ENCODE measurements around a stretch of chr10.

- PRO-cap, 6 experiments: no peak in any of the 6 experiments
- RAMPAGE, long total RNA, 2 experiments: no peak in any of the 2 experiments
- RRBS: no CpG with 5 or more reads among the region's 19 CpGs
These were observed 35.3 kb downstream of the PITRM1 start for GRCh38 chr10:3137136-3137760.

DNA sequence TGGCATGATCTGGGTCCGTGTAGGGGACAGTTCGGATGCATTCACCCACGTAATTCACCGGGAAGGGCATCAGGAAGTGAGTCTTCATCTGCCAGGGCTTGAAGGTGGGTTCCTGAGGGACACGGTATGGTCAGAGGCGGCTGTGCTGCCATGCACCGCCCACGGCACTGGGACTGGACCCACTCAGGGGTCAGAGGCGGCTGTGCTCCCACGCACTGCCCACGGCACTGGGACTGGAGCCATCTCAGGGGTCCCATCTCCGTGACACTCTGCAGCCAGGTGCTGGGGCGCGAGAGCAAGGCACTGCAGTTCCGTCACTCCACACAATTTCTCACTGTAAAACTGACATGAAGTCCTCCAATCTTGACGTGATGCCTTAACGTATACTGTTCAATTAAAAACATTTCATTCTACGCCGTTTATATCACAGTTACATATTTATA lies 29.2 kb downstream of the PITRM1 start:
- PRO-cap, 6 experiments: no peak in any of the 6 experiments
- RAMPAGE, long total RNA, 2 experiments: no peak in any of the 2 experiments
- RRBS: no CpG with 5 or more reads among the region's 19 CpGs

- PRO-cap, 6 experiments: no peak in any of the 6 experiments
- RAMPAGE, long total RNA, 2 experiments: no peak in any of the 2 experiments
- RRBS: no CpG with 5 or more reads among the region's 11 CpGs
These were observed 745 bp upstream of the PITRM1 start for GRCh38 chr10:3173365-3173689.

- PRO-cap, 6 experiments: no peak in any of the 6 experiments
- RAMPAGE, long total RNA, 2 experiments: no peak in any of the 2 experiments
- RRBS: 93% methylated on average over 4 of the region's 28 CpGs
These were observed 115.3 kb upstream of the PITRM1 start for GRCh38 chr10:3287807-3288410.

- PRO-cap, 6 experiments: peak in 2 of 6 experiments; most common minus-strand start chr10:3485409 (in 2)
- RAMPAGE, long total RNA, 2 experiments: no peak in any of the 2 experiments
- RRBS: no CpG with 5 or more reads among the region's 11 CpGs
These were observed 299.7 kb downstream of the KLF6 start for GRCh38 chr10:3485269-3485801.

DNA sequence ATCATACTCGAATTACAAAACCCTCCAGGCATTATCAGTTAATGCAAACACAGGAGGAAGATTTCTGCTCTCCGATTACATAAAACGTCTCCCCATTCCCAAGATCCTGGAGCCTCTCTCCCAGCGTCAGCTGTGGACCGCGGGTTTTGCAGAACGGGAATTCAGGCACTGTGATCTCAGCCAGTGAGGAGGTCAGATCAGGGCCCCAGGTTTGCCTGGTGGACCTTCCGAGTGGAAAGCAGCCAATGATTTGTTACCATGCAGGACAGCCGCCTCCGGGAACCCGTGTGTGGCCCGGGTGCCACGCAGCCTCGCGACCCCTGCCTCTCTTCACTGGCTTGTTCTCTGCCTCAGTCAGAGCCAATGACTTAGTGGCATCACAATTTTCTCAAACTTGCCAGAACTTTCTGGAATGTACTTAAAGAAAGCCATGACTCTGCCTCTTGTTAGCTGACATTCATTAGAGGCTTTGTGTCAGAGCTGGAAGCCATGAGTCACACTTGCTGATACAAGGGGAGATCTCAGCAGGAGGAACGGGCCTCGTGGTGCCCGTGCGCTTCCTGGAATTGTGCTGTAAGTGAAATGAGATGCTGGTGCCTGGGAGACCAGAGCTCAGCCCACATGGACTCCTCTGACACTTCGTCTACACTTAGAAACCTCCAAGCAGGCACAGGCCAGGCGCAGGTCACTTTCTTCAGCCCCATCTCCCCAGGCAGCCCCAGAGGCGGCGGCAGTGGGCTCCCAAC lies 246.1 kb downstream of the KLF6 start:
- PRO-cap, 6 experiments: peak in 1 of 6 experiments; most common plus-strand start position 585 of the sequence (in 1); most common minus-strand start position 335 of the sequence (in 1)
- RAMPAGE, long total RNA, 2 experiments: no peak in any of the 2 experiments
- RRBS: no CpG with 5 or more reads among the region's 23 CpGs

GRCh38 chr10:3671527-3672213 lies 113.3 kb downstream of the KLF6 start:
- PRO-cap, 6 experiments: no peak in any of the 6 experiments
- RAMPAGE, long total RNA, 2 experiments: no peak in any of the 2 experiments
- RRBS: no CpG with 5 or more reads among the region's 12 CpGs

DNA sequence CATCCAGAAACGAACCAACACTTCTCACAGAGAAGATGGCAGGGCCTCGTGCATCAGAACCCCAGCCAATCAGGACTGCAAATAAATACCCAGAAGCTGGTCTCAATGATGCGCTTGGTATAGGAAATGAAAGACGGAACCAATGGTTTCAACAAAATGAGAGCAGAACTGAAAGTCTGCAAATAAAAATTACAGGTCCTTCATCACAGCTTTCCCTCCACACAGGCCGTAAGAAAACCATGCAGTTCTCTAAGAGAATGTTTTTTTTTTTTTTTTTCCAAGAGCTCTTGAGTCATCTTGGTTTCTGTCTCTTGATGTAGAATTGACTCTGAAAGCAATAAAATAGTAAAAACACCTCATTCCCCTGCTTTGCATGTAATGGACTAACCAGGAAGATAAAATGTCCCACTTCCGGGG lies 23.8 kb downstream of the KLF6 start:
- PRO-cap, 6 experiments: no peak in any of the 6 experiments
- RAMPAGE, long total RNA, 2 experiments: no peak in any of the 2 experiments
- RRBS: no CpG with 5 or more reads among the region's 6 CpGs

GRCh38 chr10:3781569-3781948 lies 3.5 kb downstream of the KLF6 start:
- PRO-cap, 6 experiments: no peak in any of the 6 experiments
- RAMPAGE, long total RNA, 2 experiments: no peak in any of the 2 experiments
- RRBS: 13% methylated on average over 18 of the region's 24 CpGs

GRCh38 chr10:3783047-3783331 lies 2.0 kb downstream of the KLF6 start:
- PRO-cap, 6 experiments: peak in 3 of 6 experiments; most common plus-strand start chr10:3783161 (in 2); most common minus-strand start chr10:3783271 (in 2)
- RAMPAGE, long total RNA, 2 experiments: no peak in any of the 2 experiments
- RRBS: no CpG with 5 or more reads among the region's 3 CpGs

GRCh38 chr10:3794693-3795056 lies 9.7 kb upstream of the KLF6 start:
- PRO-cap, 6 experiments: no peak in any of the 6 experiments
- RAMPAGE, long total RNA, 2 experiments: no peak in any of the 2 experiments
- RRBS: no CpG with 5 or more reads among the region's 6 CpGs

DNA sequence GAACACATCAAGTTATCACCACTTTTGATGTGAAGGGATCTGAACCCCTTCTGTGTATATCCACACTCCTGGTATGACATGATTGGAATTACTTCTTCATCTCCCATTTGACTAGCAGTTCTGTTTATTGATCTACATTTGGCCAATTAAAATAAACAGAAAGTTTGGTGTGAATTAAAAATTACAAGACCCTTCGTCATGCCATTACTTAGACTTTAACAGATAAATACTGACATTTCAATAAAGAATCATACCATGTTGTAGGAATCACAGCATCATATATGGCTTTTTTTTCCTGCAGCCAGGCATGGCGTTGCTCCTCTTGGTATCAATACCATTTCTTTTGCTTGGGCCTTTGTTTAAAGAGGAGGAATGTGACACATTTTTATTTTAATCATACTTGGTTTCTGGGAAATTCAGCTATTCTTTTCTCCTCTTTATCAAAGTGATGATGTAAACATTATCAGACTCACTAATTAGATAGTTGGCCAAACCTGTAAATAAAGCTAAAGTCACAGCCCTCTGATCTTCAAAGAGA lies 38.6 kb upstream of the KLF6 start:
- PRO-cap, 6 experiments: no peak in any of the 6 experiments
- RAMPAGE, long total RNA, 2 experiments: no peak in any of the 2 experiments
- RRBS: no CpG with 5 or more reads among the region's 2 CpGs

- PRO-cap, 6 experiments: peak in 1 of 6 experiments; most common plus-strand start chr10:3886429 (in 1); most common minus-strand start chr10:3886331 (in 1)
- RAMPAGE, long total RNA, 2 experiments: no peak in any of the 2 experiments
- RRBS: no CpG with 5 or more reads among the region's 14 CpGs
These were observed 101.1 kb upstream of the KLF6 start for GRCh38 chr10:3886009-3886518.

GRCh38 chr10:3908268-3908480 lies 123.2 kb upstream of the KLF6 start:
- PRO-cap, 6 experiments: no peak in any of the 6 experiments
- RAMPAGE, long total RNA, 2 experiments: no peak in any of the 2 experiments
- RRBS: no CpG with 5 or more reads among the region's 7 CpGs

DNA sequence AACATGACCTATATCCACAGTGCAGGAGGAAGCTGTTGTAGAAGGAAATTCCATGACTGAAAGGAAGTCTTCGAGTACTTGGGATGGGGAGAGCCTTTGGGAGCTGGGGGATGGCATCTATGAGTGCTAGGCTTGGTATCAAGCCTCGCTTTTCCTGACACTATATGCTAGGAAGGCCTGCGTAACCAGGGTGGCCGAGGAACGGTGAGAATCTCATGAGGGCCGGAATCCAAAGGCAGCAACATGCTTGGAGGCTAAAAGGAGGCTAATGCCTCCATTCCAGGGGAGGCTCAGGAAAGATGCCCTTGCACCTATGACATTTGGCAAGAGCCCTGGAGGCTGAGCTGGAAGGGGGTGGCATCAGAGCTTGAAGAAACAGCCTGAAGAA lies 144.7 kb upstream of the KLF6 start:
- PRO-cap, 6 experiments: no peak in any of the 6 experiments
- RAMPAGE, long total RNA, 2 experiments: no peak in any of the 2 experiments
- RRBS: no CpG with 5 or more reads among the region's 6 CpGs

- PRO-cap, 6 experiments: peak in 3 of 6 experiments; most common plus-strand start chr10:3935340 (in 2); most common minus-strand start chr10:3935347 (in 1)
- RAMPAGE, long total RNA, 2 experiments: no peak in any of the 2 experiments
- RRBS: no CpG with 5 or more reads among the region's 13 CpGs
These were observed 150.2 kb upstream of the KLF6 start for GRCh38 chr10:3935121-3935652.

DNA sequence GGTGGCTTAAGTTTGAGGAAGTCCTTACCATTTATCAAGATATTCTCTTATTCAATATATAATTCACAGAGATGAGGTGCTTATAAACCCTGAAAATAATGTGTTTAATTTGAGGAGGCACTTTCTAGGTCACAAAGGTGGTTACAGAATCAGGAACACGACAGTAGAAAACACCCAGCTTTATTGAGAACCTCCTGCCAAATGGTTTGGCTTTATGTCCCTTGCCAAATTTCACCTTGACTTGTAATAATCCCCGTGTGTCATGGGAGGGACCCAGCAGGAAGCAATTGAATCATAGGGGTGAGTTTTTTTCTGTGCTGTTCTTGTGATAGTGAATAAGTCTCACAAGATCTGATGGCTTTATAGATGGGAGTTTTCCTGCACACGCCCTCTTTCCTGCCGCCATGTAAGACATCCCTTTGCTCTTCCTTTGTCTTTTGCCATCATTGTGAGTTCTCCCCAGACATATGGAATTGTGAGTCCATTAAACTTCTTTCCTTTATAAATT lies 193.7 kb upstream of the KLF6 start:
- PRO-cap, 6 experiments: no peak in any of the 6 experiments
- RAMPAGE, long total RNA, 2 experiments: no peak in any of the 2 experiments
- RRBS: no CpG with 5 or more reads among the region's 4 CpGs

GRCh38 chr10:4067262-4068259 lies 282.6 kb upstream of the KLF6 start:
- PRO-cap, 6 experiments: no peak in any of the 6 experiments
- RAMPAGE, long total RNA, 2 experiments: no peak in any of the 2 experiments
- RRBS: no CpG with 5 or more reads among the region's 9 CpGs

- PRO-cap, 6 experiments: no peak in any of the 6 experiments
- RAMPAGE, long total RNA, 2 experiments: no peak in any of the 2 experiments
- RRBS: no CpG with 5 or more reads among the region's 2 CpGs
These were observed 338.2 kb upstream of the KLF6 start for GRCh38 chr10:4123222-4123666.

DNA sequence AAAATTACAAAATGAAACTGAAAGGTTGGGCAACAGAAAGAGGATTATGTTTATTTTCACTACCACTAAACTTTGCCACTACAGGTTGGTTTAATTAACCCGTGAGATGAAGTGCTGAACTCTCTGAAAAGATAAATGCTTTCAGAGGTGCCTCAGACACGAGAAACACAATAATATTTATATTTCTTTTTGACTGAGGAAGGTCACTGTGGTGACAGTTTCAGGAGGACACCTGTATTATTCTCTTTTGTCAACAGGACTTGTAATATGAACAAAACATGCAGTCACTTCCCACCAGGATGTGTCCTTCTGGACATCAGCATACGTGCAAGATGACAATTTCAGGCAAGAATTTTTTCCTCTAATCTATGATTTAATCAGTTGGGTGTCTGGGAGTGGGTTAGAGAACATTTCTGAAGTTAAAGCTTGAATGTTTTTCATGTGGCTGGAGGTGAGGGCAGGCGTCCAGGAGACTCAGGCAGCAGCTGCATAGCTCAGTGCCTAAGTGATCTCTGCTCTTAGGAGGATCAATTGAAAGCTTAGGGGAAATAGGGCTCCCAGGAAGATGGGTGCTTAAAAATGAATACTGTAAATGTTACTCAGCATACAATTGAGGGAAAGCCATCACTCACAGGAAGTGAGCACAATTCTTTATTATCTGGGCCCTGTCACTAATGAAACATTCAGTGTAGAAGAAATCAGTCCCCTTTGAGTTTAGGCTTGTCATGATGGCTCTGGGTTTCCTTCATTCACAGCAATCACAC lies 457.5 kb upstream of the KLF6 start:
- PRO-cap, 6 experiments: peak in 3 of 6 experiments; most common plus-strand start position 497 of the sequence (in 2); most common minus-strand start position 507 of the sequence (in 2)
- RAMPAGE, long total RNA, 2 experiments: no peak in any of the 2 experiments
- RRBS: no CpG with 5 or more reads among the region's 4 CpGs